Hair follicle dermal papilla cell (primary cell): ENCODE measurements around a stretch of chr7.

DNA sequence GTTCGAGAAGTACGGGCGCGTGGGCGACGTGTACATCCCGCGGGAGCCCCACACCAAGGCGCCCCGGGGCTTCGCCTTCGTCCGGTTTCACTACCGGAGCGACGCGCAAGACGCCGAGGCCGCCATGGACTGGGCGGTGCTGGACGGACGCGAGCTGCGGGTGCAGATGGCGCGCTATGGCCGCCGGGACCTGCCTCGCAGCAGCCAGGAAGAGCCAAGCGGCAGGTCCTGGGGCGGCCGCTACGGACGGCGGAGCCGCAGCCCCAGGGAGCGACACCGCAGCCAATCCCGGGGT lies 529.1 kb downstream of the TNS3 start:
- CAGE, long polyA plus RNA: no peak

GRCh38 chr7:47116721-47117057 lies 465.2 kb downstream of the TNS3 start:
- CAGE, long polyA plus RNA: no peak

DNA sequence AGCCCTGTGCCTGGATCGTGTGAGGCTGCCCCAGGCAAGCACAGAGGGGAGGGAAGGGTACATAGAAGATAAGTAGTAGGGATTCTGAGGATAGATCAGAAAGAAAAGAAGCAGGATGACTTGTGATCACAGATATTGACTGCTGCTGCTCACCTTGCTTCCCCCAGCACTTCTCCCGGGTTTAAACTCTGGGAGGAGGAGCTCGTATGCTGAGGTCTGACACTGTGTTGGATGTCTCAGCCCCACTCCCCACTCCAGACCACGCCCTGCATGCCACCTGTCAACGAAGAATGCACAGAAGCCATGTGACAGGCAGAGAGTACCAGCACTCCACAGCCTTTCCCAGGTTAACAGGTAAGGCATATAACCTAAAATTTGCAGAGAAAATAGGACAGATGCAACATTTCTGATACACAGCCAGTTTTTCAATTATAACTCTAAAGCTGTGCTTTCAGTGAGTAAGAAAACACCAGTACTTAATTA lies 388.9 kb downstream of the TNS3 start:
- CAGE, long polyA plus RNA: no peak

GRCh38 chr7:47228571-47229062 lies 353.3 kb downstream of the TNS3 start:
- CAGE, long polyA plus RNA: no peak

DNA sequence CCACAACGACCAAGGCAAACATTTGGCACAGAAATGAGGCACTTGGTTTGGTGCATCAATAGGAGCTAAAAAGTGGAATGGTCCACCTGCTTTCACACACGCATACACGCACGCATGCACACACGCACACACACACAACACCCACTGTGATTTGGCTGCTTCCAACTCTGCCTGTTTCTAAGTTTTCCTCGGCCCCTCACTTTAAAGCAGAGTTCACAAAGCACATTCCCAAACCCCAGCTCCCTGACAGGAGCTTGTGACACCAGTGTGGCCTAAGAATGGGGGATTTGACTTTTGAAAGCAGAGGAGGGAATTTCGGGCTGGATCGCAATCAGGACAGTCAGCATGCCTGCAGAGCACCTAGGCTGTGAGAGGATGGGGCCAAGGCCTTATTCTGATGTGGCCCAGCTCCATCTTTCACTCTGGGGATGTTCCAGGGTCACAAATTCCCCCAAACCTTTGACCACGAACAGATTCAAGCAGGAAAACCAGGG lies 305.7 kb downstream of the TNS3 start:
- CAGE, long polyA plus RNA: no peak

GRCh38 chr7:47371701-47372567 lies 210.0 kb downstream of the TNS3 start:
- CAGE, long polyA plus RNA: no peak

GRCh38 chr7:47379630-47380667 lies 202.0 kb downstream of the TNS3 start:
- CAGE, long polyA plus RNA: no peak

DNA sequence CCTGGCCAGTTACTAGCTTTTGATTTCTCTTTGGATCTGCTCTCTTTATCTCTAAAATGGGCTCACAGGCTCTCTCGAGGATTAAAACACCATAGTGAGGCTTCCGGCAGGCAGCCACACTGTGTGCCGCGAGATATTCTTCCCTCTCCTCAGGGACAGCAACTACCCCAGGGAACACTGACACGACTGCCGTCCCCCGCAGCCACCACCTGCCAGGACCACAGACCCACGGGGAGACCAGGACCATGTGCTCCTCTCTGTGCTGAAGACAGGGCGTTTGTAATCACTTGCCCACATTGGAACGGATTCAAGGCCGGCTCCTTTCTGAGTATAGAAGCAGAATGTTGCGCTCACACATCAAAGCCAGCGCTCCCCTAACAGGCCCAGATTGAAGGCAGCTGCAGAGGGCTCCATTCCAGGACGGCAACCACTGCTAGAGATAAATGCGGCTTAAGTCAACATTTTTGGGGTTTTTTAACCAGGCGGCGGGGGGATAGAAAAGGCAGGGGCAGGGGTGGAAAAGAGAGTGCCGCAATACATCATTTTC lies 189.8 kb downstream of the TNS3 start:
- CAGE, long polyA plus RNA: no peak

DNA sequence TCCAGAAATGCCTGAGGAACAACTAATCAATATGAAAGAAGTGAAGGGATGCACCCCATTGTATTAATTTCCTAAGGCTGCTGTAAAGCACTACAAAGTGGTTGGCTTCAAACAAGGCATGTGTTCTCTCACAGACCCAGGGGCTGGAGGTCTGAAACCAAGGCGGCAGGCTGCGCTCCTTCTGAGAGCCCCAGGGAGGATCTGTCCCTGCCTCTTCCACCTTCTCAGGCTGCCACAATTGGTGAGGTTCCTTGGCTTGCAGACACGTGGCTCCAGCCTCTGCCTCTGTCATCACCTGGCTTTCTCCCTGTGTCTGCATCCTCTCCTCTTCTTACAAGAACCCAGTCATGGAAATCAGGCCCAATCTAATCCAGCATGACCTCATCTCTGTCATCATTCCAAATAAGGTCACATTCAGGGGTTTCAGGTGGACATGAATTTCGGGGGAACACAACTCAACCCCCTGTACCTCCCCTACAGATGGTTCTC lies 110.0 kb downstream of the TNS3 start:
- CAGE, long polyA plus RNA: no peak

DNA sequence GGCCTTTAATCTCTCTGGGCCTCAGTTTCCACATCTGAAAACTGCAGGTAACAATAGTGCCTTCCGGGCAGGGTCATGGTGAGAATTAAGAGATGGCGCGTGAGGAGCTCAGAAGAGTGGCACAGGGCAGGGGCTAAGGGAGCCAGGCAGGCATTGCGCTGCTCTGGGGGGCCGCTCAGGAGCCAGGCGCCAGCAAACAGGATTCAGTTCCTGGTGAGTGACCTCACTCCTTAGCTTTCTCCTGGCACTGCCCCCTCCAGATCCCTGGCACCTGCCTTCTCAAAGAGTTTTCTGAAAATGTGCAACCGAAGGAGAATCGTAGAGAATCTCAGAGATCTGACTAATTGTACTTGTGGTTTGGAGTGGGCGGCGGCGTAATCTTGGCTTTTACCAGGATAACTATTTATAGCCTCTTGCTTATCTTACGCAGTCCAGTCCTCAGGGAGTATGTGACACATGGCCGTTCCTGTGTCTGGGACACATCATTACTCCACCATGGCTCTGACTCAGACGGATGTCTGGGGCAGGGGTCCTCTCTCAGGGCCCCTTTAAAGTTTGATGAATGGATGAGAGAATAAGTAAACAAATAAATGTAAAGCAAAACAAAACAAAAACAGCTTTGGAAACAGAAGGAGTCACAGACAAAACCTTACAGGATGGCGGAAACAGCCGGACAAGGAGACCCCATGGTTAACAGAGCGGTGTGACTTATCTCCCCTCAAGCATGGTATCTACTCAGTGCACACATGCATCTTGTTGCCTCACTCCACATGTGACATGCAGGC lies 99.8 kb downstream of the TNS3 start:
- CAGE, long polyA plus RNA: no peak

DNA sequence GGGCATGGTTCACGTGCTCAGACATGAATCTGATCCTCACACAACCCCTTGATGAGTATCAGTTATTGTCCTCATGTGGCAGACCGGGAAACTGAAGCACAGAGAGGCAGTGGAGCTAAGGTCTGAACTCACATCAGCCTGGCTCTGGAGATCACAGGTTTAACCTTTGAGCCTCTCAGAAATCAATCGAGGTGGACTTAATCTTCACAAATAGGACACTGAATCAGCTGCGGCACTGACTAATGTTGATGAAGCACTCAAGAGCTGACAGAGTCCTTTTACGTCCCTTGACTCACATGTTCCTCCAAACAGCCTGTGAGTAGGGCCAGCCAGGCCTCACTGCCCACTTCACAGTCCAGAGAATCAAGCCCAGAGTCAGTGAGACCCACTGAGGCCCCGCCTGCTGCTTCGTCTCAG lies 63.2 kb downstream of the TNS3 start:
- CAGE, long polyA plus RNA: no peak

GRCh38 chr7:47529607-47529806 lies 52.4 kb downstream of the TNS3 start:
- CAGE, long polyA plus RNA: no peak

DNA sequence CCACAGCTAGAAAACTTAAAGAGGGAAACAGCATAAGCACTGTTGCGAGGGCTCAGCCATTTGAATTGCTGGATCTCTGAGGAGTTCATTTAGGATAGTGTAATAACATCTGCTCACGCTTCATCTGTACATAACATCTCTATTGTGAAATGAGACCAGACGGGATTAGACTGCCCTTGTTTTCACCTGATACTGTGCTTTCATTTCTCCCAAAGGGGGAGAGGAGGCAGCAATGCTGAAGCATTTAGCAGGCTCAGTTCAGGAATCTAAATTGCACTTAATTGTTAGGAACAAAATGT lies 46.6 kb downstream of the TNS3 start:
- CAGE, long polyA plus RNA: no peak

DNA sequence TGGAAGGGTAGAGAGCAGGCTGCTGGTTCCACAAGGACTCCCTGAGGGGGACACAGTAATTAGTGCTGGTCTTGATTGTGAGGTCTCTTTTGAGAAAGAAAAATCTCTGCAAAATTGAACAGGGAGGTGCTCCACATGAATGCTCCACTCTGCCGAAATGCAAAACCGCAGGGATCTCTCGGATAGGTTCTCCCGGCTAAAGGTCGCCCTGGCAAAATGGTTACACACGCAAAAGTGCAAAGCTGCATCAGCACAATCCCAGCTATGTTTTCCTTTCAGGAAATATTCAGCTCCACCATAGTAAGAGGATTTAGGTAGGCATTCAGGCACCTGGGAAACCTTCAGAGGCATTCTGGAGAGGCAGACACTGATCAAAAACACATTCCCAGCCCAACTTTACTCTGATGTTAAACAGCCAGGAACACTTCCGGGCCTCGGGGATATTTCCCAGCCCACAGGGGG lies 46.3 kb downstream of the TNS3 start:
- CAGE, long polyA plus RNA: no peak

GRCh38 chr7:47570427-47571137 lies 11.3 kb downstream of the TNS3 start:
- CAGE, long polyA plus RNA: no peak

GRCh38 chr7:47579383-47579755 lies 2.5 kb downstream of the TNS3 start:
- CAGE, long polyA plus RNA: no peak

- CAGE, long polyA plus RNA: no peak
Observed at GRCh38 chr7:47582832-47583154, 882 bp upstream of the TNS3 start.

GRCh38 chr7:47610048-47610564 lies 28.2 kb upstream of the TNS3 start:
- CAGE, long polyA plus RNA: no peak

DNA sequence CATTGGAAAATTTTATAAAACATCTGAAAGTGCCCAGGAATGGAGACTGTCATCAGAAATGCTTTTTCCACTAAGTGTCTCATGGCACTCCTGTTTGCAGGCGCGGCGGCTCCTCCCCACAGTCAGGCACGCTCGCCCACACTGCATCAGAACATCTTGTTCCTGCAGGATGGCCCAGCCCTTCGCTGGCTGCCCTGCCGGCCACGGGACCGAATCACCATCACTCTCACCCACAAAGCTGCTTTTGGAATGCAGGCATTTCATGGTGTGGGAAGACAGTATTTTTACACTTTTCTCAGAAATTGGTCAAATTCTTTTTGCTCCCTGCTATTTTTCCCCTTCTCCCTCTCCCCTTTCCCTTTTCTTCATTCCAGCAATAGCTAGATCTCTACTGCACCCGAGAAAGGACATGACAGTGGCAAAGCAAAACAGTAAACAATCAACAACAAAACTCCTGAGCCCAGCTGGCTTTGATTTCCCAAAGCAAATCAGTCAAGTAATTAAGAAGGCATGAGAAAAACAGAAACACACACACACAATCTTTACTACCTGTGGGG lies 176.1 kb upstream of the TNS3 start:
- CAGE, long polyA plus RNA: no peak

DNA sequence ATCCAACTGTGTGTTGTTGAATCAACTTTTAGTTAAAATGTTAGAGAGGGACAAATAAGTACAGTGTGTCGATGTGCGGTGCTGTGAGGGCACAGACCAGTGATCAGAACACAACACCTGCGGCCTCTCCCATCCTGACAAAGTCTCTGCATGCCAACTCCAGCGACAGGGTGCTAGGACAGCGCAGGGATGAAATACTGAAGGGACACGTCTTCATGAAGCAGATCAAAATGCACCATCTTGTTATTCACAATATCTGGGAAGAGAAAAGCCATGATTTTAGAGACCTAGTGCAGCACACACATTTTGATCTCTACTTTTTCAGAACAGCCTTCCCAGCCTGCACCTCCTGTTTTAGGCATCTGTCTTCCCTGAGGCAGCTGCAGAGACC lies 14.2 kb downstream of the HUS1 start:
- CAGE, long polyA plus RNA: no peak